Peyer's patch (tissue), 4 donors: Measurements from ENCODE around the genes ITIH6, TRO, USP51, NLRP2B and LAS1L.

- PRO-cap = bidirectional peak, plus-strand start at chrX:54044626, minus-strand start at chrX:54044335; bidirectional peak, plus-strand start at chrX:54044849, minus-strand start at chrX:54044728; unidirectional peak, minus-strand start at chrX:54045064
- RAMPAGE, long total RNA, 4 experiments = no peak in any of the 4 experiments
Measured at GRCh38 chrX:54044569-54045574, 599 bp upstream of the PHF8 start.

DNA sequence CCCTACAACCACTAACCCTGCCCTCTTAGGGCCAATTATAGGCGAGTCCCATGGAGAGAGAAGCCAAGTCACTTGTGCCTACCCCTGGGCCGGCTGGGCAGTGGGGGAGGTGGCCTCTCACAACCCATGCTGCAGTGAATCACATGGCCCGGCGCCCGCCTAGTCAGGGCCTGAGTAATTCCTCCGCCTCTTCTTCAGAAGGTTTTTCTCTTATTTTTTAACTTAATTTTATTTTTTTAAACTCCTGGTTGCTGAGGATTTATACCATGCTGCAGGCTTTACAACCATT, 3.6 kb downstream of the FGD1 start:
- PRO-cap = no peak
- RAMPAGE, long total RNA, 4 experiments = no peak in any of the 4 experiments

DNA sequence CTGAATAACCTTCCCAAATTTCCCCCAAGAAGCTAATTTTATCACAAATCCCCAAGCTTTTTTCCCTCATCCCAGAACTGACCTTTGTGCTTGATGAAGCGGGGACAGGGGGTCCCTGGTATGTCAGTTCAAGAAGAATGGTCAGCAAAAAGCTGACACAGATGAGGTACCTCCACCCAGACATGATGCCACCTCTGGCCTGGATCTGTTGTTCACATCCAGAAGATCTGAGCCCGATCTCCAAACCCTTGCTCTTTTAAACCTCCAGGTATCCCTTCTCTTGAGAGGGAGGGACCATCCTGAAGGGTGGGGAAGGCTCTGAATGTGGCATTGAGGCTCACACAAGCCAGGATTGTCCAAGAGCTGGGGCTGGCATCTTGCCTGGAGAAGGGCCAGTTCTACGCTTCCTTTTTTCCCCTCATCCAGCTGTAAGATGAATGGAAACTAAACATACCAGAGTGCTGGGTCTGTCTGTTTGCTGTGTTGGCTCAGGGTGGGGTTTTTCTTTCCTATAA, at the start of gene ITIH6:
Gene ITIH6, minus strand, starts transcription at position 229 of the 515 bp plus-strand sequence.
- PRO-cap = no peak
- RAMPAGE, long total RNA, 4 experiments = no peak in any of the 4 experiments

DNA sequence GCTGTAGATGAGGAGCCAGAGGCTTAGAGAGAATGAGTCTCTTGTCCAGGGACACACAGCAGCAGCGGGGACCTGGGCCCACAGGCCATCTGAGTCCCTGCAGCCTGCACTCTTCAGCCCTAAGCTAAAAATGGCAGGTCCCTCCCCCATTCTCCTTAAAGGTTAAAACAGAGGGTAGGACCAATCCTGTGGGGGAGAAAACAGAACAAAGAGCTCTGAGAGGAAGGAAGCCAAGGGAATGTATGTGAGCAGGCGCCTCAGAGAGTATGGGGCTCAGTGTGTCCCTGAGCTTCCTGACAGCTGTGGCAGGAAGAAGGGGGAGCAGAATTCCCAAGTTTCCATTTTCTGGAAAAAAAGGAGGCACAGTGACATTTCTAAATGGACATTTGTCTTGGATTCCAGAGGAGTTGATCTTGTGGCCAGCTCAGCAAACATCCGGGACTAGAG, 16.1 kb downstream of the MAGED2 start:
- PRO-cap = no peak
- RAMPAGE, long total RNA, 4 experiments = no peak in any of the 4 experiments

DNA sequence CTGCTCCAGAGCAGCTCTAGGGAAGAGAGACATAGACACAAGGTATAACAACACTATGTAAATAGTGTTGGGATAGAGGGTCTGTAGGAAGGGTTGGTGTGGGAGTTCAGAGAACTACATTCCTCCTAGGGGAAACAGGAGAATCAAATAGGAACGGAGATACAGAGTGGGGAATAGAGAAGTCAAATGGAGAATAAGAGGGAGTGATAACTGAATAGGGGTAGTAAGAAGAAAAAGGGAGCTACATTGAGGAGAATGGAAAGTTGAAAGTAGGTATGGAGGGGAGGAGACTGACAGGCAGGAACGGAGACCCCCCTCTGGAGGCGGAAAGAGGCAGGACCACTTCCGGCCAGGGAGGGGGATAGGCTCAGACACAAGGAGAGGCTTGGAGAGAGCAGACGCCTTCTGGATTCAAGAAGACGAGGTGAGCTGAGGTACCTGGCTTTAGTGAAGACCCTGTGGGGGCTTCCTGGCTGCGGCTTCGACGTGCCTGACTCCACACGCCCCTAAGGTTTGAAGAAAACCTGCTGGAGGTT, at the start of gene TRO:
Gene TRO, plus strand, starts transcription at position 370 of the 536 bp plus-strand sequence.
- PRO-cap = no peak
- RAMPAGE, long total RNA, 4 experiments = start-site peak on the plus strand in 2 of 4 experiments, centred at positions 368 to 374 of the sequence, 22 to 23 reads per replicate

DNA sequence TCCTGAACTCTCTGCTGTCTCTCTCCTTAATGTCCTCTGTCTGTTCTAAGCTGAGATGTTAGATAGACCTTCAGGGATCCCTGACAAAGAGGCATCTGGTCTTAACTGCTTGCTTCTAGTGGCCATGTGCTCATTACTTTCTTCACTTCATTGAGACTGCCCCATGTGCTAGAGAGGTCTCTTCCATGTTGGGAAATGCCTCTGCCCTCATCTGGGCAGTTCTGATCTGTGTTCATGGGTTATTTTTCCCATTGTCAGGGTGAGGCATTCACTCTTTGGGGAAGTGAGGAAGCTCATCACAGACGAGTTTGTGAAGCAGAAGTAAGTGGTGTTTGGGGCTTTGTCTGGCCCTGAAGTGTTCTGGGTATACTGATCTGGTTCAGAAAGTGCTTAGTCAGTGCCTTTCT, 6.2 kb downstream of the TRO start:
- PRO-cap = no peak
- RAMPAGE, long total RNA, 4 experiments = start-site peak on the plus strand in 1 of 4 experiments, centred at position 261 of the sequence, 8 reads per replicate

DNA sequence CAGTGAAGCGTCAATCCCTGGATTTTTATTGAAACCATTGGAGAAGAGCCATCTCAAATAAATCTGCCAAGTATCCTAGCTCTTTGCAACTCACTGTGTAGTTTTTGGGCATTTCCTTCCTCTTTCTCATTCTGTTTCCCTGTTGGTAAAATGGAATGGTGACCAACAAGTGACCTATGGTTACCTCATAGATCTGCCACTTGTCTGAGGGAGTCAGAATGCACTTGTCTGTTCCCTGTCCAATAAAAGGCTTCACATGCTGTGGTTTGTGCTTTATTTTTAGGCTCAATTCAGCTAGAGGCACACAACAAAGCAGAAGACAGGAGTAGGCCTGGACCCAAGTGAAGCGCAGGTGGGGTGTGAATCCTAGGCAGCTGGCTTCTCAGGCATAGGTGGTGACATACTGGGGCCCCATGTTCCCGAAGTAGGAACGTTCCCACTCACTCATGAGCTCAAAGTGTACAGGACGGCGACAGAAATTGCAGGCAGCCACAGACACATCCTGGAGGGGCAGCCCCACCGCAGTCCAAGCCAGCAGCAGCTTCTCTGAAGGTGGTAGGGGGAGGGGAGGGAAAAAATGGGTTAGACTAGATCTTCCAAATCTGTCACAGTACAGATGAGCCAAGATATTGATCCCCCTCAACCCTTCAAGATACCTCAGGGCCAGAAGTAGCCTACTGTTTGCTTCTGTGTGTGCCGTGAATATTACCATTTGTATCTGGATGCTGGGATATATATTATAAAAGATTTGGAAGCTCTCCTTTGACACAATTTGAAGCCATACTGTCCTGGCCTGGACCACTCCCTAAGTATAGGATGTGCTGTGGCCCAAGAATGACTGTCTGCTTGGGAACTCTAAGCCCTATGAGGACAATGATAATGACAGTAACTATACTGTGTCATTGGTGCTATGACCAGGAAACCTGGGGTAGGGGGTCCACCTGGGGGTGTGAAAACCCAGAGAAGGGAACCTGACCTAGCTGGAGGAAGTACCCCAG, 8.9 kb downstream of the APEX2 start:
- PRO-cap = no peak
- RAMPAGE, long total RNA, 4 experiments = no peak in any of the 4 experiments

- PRO-cap = no peak
- RAMPAGE, long total RNA, 4 experiments = no peak in any of the 4 experiments
Measured at GRCh38 chrX:55342605-55343234, 78.0 kb upstream of the PAGE3 start.

GRCh38 chrX:55452393-55453701, 920 bp downstream of the MAGEH1 start:
- PRO-cap = no peak
- RAMPAGE, long total RNA, 4 experiments = no peak in any of the 4 experiments

- PRO-cap = unidirectional peak, minus-strand start at chrX:55489848
- RAMPAGE, long total RNA, 4 experiments = no peak in any of the 4 experiments
Measured at GRCh38 chrX:55489670-55490352, at the start of gene USP51. USP51 (minus strand) TSS chrX:55489848.

DNA sequence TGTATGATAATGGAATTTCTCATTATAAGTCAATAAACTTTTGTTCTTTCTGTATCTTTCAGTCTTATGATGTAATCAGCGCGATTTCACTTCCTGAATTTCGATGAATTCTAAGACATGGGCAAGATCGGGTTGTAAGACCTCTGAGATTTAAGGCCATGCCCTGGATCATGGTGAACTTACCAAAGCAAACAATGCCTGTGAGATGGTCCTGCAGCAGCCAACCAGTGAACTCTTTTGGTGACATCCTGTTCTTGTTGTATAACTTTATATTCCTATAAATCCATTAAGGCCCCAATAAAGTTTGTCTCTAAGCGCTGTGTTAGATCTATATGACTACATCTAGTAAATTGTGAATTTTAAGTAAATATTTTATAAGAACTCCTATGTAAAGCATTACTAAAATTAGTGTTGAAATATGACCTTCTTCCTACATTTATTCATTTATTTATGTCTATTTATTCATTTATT, 88.2 kb downstream of the NBDY start:
- PRO-cap = no peak
- RAMPAGE, long total RNA, 4 experiments = no peak in any of the 4 experiments

DNA sequence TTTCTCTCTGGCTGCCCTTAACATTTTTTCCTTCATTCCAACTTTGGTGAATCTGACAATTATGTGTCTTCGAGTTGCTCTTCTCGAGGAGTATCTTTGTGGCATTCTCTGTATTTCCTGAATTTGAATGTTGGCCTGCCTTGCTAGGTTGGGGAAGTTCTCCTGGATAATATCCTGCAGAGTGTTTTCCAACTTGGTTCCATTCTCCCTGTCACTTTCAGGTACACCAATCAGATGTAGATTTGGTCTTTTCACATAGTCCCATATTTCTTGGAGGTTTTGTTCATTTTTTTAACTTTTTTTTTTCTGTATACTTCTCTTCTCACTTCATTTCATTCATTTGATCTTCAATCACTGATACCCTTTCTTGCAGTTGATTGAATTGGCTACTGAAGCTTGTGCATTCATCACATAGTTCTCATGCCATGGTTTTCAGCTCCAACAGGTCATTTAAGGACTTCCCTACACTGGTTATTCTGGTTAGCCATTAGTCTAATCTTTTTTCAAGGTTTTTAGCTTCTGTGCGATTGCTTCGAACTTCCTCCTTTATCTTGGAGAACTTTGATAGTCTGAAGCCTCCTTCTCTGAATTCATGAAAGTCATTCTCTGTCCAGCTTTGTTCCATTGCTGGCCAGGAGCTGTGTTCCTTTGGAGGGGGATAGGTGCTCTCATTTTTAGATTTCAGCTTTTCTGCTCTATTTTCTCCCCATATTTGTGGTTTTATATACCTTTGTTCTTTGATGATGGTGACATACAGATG, 31.8 kb downstream of the SPIN2B start:
- PRO-cap = no peak
- RAMPAGE, long total RNA, 4 experiments = no peak in any of the 4 experiments

- PRO-cap = no peak
- RAMPAGE, long total RNA, 4 experiments = no peak in any of the 4 experiments
Measured at GRCh38 chrX:57592971-57593292, 1.1 kb downstream of the ZXDB start.

GRCh38 chrX:57679966-57680493, at the start of gene NLRP2B:
NLRP2B (minus strand) TSS chrX:57680260.
- PRO-cap = no peak
- RAMPAGE, long total RNA, 4 experiments = no peak in any of the 4 experiments

- PRO-cap = no peak
- RAMPAGE, long total RNA, 4 experiments = no peak in any of the 4 experiments
Measured at GRCh38 chrX:63555655-63556299, 204.6 kb upstream of the SPIN4 start.

DNA sequence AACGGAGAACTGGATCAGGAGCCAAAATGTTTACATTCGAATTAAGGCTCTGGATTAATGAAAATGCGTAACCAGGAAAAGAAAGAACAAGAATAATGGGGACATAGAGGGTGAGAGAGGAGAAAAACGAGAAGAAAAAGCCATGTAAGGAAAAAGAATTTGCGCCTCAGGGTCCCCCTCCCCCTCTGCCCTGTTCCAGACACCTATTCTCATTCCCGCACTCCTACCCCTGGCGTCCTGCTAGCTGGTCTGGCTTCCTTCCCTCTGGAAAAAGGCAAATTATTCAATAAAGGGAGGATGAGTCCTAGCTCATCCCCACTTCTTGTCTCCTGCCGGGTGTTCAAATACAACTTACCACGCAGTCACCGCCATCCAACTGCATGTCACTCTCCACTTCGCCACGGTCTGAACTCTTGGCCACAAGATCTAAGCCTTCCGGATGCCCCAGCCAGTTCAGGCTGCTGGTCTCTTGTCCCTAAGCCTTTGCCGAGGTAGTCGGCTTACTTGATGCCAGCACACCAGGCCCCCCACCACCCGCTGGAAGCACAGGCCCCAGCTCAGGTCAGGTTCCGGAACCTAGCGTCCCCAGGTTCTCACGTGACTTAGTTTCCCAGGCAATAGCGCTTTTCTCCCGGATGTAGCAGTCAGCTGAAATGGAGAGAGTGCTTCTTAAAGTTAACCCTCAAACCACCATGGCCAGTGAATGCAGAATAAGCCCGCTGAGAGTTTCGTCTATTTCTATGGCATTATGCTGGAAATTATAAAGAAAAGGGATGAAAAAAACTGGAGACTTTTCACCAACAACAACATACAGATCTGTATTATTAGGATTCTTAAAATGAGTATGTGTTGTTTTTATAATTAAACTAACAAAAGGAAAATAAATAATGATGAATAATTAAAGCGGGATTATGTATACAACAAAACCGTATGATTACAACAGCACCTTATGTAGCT, 209.6 kb upstream of the SPIN4 start:
- PRO-cap = no peak
- RAMPAGE, long total RNA, 4 experiments = start-site peak on the minus strand in 3 of 4 experiments, centred at positions 563 to 591 of the sequence, 18 to 81 reads per replicate

DNA sequence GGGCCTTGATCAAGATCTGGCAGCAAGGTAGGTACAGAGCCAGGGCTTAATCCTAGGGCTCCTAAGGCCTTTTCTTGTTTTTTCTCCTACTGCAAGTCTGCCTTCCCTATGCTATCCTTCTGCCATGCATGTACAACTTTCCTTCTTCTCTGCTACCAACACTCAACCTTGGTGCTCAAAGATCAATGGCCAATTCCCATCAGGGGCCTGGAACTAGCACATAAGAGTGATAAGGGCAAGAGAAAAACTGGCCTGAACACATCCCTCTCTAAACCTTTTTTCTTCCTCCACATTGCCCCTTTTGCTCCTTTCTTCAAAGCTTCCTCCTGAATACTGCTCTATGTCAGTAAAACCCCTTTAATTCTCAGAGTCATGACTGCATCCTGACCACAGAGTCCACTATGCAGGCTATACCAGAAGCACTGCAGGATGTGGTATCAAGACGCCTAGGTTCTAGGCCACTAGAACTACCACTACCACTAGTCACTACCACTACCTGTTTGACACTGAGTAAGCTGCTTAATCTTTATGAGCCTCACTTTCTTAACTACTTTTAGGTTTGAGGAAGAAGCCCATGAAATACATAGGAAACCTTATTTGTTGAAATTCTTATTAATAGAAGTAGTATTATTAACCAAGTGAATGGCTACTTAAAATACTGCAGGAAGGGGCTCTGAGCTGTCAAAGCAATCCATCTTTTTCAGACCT, 38.8 kb downstream of the ARHGEF9 start:
- PRO-cap = no peak
- RAMPAGE, long total RNA, 4 experiments = start-site peak on the minus strand in 1 of 4 experiments, centred at position 317 of the sequence, 13 reads per replicate

- PRO-cap = no peak
- RAMPAGE, long total RNA, 4 experiments = start-site peak on the plus strand in 2 of 4 experiments, at chrX:65134318-65134352 at its widest, 5 to 13 reads per replicate
Measured at GRCh38 chrX:65133939-65134441, 99.4 kb downstream of the ZC3H12B start.

GRCh38 chrX:65196822-65197497, 162.3 kb downstream of the ZC3H12B start:
- PRO-cap = bidirectional peak, plus-strand start at chrX:65197202, minus-strand start at chrX:65197100
- RAMPAGE, long total RNA, 4 experiments = no peak in any of the 4 experiments

DNA sequence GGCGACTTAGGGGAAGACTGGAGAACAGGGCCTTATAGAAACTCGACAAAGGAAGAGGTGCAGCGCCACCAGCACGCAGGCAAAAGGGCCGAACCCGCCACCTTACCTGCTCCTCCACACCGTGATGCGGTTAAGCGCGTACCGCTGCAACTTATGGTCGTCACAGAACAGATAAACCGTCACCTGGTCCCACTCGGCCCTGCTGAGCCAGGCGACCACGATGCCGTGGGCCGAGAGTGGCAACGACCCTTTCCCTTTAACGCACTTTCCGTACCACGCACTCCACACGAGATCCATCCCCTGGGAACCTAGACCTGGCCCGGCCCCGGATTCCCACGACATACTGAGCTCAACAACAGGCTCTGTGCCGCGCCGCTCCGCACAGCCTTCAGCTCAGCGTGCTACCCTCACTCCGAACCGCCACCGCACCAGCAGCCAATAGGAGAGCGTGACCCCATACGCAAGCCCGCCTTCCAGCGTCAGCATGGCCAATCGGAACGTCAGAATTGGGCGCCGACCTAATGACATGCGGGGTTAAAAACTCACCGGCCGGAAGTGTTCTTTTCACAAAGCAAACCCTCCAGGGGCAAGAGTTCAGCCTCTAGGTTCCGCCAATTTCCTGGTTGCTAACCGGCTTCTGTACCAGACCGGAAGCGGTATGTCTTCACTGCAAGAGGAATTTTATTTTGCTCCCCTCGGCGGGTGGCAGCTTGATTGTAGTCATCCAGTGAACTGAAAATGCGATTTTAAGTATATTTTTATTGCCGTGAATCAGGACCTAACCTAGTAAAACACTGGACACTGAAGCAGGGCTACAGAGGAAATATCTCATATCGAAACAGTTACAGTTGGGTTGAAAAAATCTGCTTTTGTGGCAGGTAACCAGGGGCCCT, at the start of gene LAS1L:
Gene LAS1L, minus strand, starts transcription at position 414 of the 893 bp plus-strand sequence.
- PRO-cap = unidirectional peak, minus-strand start at position 395 of the sequence; unidirectional peak, minus-strand start at position 414 of the sequence
- RAMPAGE, long total RNA, 4 experiments = start-site peak on the minus strand in 4 of 4 experiments, centred at positions 387 to 406 of the sequence, 35 to 52 reads per replicate